Penis (tissue), 1 donor: Measurements from ENCODE around the genes CIB2, CHRNB4 and ADAMTS7.

DNA sequence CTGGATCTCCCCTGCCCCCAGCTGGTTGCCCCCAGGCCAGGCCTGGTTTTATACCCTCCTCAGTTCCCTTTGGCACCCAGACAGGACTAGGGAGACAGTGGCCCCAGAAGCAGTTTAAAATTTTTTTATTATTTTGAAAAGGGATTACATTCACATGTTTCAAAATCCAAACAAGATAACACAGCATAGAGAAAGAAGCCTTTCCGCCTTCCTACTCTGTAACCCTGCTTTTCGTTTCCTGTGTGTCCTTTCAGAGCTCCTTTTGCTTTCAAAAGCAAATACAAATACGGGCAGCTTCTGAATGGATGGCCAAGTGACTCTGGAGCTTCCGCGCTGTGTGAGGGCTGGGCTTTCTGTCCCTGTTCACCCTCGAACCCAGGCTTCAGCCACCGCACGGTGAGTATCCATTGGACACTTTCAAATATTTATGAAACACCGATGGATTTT lies 63.9 kb downstream of the LINGO1 start:
- PRO-cap = no peak

DNA sequence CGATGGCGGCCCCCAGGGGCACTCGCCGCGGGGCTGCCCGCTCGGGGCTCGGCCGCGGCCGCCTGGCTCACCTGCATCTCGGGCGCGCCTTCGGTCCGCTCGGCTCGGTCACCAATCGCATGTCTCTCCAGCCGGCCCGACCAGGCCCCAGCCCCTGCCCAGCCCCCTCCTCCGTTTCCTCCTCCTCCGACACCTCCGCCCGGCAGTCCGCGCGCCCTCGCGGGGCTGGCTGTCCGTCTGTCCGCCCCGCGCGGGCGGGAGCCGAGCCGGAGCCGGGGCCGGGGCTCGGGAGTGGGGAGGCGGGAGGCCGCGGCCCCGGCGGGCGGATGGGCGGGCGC lies 504 bp downstream of the LINGO1 start:
- PRO-cap = no peak

- PRO-cap = no peak
These were observed 149.4 kb upstream of the LINGO1 start for GRCh38 chr15:77782025-77782549.

- PRO-cap = no peak
These were observed 64.7 kb downstream of the TBC1D2B start for GRCh38 chr15:78012591-78013531.

GRCh38 chr15:78016410-78016795 lies 61.1 kb downstream of the TBC1D2B start:
- PRO-cap = no peak

DNA sequence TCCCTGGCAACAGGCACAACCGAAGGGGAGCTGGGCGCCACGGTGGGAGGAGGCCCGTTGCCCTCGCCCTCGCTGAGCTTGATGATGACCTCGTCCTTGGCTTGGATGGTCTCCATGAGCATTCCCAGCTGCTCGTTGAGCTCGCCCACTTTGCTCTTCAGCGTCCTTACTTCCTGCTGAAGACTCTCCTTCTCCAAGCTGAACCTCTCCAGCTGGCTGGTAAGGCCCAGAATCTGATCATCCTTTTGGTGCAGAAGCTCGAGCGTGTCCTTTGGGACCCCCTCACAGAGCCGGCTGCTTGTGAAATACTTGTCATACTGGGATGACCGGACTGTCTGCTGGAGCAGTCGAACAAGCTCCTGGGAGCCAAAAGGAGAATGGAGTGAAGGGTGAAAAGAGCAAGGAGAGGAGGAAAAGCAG lies 53.3 kb downstream of the TBC1D2B start:
- PRO-cap = no peak

GRCh38 chr15:78056231-78056691 lies 21.2 kb downstream of the TBC1D2B start:
- PRO-cap = no peak

- PRO-cap = no peak
These were observed 7.3 kb downstream of the TBC1D2B start for GRCh38 chr15:78070067-78070752.

DNA sequence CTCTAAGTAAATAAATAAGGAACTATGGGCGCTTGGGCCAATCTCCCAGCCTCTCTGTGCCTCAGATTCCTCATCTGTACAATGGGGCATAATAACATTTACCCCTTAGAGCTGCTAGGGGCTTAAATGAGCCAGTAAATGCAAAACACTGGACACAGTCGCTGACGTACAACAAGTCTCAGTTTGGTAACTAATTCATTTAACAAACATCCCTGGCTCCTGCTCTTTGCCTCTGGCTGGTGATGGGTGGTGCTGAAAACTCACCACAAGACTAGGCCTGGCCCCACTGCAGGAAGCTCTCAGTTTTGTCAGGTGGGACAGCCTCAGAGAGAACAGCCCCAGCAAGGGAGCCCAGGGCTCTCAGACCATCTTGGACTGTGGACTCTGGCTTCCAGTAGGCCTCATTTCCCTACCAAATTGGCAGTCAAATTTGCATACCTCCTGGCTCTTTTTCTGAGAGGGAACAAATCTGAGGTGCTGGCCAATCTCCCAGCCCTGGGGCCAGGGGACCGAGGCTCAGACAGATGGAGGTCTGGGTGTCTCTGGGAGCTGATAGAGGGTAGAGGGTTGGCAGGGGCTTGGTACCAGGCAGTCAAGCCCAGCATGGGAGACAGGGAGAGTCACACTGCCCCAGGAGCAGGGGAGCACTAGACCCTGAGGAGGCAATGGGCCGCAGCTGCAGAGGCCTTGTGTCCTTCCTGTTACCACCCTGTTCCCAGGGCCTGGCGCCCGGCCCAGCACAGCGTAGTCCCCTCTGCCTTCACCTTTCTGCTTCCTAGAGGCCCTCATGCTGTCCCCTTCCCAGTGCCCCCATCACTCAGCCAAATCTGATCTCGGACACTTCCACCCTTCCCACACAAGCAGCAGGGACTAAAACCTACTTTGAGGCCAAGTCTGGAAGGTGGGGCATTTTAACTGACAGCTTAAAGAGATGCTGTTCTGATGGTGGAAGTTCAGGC lies 6.6 kb upstream of the TBC1D2B start:
- PRO-cap = no peak

DNA sequence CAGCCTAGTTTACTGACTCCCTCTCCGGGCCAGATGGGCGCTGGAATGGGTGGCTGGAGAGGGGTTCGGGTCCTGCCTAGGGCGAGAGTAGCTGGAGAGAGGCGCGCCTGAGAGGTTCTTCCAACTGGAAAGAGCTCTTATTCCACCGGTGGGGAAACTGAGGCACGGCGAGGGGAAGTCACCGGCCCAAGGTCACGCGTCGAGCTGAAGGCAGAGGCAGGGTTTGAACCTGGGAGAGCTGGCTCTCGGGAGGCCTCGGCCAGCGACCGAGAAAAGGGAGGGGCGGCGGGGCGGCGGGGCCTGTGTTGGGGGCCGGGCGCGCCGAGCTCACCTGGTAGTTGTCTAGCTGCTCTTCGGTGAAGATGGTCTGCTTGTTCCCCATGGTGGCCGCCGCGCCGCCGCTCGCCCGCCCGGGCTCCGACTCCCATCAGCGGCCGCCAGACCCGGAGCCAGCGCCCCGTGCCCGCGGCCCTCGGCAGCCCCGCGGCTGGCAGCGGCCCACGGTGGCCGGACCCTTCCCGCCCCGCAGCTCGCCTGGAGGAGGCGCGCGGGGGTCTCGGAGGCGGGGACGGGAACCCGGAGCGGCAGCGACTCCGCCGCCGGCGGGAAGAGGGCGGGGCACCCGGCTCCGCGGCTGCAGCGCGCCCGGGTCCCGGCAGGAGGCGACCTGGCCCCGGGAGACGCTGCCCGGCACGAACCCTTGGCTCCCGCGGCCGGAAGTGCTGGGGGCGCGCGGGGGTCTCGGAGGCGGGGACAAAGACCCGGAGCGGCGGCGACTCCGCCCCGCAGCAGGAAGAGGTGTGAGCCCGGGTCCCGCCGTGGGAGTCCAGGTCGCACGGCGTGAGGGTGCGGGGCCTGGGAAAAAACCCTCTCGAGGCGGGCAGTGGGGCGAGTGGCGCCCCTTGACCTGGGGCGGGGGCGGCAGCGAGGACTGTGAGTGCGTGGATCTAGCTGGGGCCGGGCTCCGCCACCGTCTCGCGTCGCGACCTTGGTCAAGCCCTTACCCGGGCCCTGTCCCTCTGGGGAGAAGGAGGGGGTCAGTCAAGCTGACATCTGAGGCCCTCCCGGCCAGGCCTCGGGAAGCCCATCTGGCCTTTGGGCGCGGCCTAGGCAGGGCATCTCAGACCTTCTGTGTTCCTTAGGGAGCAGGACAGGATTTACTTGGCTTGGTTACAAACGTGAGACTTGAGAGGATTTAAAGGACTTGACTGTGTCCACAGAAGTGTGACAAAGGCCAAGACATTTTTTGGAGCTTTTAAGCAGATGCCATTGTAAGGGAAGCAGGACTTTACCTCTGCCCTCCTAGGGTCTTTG lies at the start of gene CIB2:
Gene CIB2 (minus strand): TSS at position 612 of the 1,314 bp plus-strand sequence.
- PRO-cap = bidirectional peak, plus-strand start at position 658 of the sequence, minus-strand start at position 480 of the sequence

DNA sequence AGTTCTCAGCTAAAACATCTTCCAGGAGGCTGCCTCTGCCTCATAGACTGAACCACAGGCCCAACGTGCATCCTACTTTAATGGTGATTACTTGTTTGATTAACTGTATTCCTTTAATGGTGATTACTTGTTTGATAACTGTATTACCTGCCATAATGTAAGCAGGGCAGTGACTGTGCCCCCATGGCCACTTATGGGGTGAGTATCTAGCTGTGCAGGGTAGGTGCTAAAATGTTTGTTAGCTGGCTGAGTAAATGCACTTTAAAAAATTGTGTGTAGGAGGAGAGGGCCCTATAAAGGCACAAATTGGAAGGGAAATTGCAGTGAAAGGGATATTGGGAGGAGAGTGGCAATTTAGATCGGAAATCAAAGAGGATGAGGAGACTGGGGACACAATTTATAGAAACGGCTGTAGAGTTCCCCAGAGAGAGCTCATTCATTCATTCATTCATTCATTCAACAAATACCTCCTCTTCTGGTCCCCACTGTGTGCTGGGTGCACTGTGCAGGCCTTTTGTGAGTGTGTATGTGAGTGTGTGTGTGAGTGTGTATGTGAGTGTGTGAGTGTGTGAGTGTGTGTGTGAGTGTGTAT lies 2.3 kb downstream of the DNAJA4 start:
- PRO-cap = no peak

DNA sequence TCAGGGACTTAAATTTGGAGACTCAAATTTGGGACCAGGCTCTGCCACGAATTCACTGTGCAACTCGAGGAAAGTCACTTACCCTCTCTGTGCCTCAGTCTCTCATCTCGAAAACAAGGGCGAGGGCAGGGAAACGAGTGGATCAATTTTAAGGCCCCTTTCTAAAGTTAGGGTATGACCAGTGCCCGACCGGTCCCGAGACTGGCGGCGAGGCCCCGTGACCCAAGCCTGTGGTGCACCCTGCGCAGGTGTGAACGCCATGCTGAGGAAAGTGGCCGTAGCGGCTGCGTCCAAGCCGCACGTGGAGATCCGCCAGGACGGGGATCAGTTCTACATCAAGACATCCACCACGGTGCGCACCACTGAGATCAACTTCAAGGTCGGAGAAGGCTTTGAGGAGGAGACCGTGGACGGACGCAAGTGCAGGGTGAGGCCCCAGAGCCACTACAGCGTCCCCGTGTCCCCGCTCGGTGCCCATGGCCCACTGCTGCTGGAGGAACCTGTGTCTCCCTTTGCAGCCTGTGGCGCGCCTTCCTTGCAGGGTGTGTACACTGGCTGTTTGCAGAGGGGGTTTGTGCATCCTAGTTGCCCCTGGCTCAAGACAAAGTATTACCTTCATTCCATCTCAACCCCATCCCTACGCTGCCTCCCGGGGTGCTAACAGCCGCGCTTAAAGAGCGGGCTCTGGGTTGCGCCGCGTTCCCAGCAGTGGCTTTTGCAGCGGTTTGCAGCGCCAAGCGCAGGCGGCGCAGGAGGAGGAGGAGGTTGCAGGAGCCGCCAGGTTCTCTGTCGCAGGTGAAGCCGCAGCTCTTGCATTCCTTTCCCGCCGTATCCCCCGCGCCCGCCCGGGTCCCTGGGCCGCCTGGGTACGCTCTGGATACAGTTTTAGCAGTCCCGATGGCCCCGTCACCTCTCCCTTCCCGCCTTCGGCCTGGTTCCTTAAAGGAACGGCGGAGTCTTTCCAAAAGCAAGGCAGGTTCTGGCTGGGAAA lies 937 bp downstream of the CRABP1 start:
- PRO-cap = no peak

DNA sequence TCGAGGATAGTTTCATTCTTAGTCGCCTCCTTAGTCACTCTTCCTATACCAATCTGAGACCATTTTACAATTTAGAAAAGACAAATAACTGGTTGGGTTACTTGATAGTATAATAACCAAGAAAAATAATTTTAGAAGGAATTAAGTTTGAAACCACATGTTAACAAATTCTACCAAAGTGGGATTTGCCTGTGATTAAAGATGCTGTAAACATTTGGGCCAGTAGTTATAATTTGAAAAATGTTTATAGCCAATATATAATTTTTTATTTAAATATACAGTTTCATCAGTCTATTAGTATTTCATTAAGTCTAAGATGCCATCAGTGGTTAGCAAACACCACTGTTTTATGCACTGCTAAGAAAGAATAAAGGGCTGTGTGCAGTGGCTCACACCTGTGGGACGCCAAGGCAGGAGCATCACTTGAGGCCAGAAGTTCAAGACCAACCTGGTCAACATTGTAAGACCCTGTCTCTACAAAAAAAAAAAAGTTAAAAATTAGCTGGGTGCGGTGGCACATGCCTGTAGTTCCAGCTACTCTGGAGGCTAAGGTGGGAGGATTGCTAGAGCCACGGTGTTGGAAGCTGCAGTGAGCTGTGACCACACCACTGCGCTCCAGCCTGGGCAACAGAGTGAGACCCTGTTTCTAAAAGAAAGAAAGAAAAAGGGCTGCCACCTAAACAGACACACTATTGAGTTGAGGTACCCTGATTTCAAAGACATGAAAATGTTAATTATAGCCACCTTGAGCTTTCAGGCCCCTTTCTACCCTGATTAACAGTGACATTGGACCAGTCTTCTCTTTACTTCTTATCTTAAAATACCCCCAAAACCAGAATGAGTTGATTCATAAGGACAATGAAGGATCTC lies 31.9 kb upstream of the HYKK start:
- PRO-cap = no peak

DNA sequence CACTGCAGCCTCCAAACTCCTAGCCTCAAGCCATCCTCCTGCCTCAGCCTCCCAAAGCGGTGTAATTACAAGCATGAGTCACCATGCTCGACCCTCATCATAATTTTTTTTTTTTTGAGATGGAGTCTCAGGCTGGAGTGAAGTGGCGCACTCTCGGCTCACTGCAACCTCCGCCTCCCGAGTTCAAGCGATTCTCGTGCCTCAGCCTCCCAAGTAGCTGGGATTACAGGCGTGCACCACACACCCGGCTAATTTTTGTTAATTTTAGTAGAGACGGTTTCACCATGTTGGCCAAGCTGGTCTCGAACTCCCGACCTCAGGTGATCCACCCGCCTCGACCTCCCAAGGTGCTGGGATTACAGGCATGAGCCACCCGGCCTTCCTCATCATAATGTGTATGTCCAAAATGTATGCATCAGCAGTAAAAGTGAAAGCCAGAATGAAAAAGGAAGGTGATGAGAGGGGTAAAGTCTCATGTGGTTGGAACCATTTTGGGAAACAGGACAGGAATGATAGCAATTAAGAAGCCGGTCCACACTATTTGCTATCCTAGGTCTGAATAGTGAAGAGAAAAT lies 561 bp upstream of the PSMA4 start:
- PRO-cap = no peak

DNA sequence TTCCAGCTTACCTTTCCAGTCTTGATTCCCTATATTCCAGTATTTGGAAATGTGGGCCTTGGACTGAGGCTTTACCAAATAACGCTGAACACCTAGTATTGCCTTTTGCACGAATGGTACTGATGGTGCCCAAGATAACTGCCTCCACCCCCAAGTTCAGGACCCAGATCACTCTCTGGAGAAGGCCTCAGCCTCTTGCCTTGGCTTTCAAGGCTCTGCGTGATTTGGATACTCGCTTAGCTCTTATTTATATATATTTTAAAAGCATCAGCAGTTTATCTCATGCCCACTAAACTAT lies 887 bp downstream of the PSMA4 start:
- PRO-cap = no peak

DNA sequence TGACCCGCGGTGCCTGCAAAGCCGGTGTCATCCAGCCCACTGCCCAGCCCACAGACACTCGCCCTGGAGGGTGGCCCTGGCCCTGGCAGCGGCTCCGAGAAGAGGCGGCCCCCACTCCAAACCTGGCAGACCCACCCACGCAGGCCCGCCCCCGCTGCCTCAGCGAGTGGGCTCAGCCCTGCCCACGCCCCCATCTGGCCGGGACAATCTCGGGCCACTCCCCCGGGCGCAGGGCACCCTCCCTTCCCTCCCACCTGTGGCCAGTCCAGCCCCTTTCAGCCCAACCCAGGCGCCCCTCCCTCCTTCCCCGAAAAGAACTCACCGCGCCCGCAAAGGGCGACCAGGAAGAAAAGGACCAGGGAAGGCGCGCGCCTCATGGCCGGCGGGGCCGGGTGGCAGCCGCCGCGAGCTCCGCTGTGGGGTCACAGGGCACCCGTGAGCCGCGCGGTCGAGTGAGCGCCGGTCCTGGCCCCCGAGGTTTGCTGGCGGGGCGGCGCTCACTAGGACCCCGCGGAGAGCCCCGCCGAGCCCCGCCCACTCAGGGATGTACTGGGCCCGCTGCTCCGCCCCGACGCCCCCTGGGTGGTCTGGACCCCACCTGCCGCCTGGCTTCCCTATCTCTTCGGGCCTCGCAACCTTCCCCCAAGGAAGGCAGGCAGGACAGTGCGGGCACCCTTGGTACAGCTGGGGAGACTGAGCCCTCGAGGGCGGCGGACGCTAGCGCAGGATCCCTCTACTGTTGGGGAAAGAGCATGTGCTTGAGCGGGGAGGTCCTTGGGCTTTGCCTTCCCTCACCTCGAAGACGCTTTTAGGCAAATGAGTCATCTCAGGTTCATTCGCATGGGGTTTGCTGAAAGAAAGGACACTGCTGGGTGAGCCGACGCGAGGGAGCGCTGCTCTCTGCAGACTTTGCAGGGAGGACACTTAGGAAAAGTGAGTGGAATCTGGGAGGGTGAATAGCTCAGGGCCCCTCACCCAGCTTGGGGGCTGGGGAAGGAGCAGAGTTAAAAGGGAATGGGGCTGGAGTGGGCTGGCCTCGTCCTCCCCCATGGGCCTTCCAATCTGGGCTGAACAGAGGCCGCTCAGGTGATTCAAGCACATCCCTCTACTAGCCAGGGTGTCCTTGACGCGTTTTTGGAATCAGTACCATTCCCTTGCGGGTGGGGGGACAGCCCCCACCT lies at the start of gene CHRNB4:
Gene CHRNB4 (minus strand): TSS at position 454 of the 1,181 bp plus-strand sequence.
- PRO-cap = no peak

DNA sequence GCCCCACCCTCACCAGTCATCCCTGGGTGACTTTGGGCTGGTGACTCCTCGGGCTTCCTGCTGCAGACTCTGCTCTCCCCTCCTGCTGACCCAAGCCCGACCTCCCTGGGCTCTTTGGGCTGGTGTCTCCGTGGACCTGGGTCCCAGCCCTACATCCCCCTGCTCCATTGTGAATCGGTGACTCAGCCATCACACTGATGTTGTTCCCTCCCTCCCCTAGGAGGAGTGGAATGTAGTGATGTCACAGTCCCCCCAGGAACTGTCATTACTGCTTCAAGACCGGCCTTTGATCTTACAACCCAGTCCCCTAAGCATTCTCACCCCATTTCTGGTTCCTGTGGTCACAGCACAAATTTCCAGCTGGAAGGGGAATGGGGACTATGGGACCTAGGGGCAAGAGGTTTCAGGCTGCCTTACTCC lies 83.7 kb downstream of the ADAMTS7 start:
- PRO-cap = no peak

- PRO-cap = unidirectional peak, minus-strand start at chr15:78811301; unidirectional peak, minus-strand start at chr15:78811355; bidirectional peak, plus-strand start at chr15:78811599, minus-strand start at chr15:78811355
These were observed at the start of gene ADAMTS7 for GRCh38 chr15:78811093-78811843. Gene ADAMTS7 (minus strand): TSS chr15:78811464.

DNA sequence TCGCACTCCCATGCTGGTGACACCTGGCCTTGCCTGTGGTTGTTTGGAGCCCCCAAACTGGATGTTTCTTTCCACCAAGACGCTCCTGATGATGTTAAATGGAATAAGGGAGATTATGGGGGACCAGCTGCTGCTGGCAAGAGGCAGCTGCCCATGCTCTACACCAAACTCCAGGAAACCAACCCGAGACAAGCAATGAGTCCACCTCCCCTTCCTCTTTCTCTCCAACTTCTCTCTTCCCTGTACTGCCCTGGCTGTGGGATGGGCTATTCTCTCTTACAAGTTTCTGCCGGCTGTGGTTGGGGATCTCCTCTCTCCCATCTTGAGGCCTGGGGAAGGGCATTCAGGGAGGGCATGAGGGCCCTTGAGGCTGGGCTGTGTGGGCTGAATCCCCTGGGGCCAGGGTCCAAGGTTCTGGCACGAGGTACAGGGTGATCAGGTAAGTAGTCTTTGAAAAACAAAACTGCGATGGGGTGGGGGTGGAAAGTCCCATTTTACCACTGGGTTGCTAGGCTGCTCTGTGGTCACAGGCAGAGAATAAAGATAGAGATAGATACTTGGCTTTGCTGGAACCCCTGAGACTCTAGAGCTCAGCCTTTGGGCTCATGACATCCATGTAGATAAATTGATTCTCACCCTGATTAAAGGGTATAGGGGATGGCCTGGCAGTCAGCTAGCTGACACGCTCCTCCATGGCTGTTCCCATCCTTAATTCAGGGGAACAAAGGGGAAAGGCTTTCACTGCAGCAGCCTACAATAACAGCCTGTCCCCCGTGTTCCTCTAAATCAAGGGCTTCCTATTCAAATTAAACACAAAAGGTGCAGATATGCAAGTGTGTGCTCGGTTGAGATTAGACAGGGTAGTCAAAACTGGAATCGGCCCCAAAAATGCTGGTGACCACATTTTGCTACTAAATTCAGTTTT lies 32.4 kb upstream of the CTSH start:
- PRO-cap = no peak

- PRO-cap = no peak
These were observed 223.9 kb downstream of the MINAR1 start for GRCh38 chr15:79656026-79656425.